ENCODE measurements around the genes SMAD6 and CLN6.

DNA sequence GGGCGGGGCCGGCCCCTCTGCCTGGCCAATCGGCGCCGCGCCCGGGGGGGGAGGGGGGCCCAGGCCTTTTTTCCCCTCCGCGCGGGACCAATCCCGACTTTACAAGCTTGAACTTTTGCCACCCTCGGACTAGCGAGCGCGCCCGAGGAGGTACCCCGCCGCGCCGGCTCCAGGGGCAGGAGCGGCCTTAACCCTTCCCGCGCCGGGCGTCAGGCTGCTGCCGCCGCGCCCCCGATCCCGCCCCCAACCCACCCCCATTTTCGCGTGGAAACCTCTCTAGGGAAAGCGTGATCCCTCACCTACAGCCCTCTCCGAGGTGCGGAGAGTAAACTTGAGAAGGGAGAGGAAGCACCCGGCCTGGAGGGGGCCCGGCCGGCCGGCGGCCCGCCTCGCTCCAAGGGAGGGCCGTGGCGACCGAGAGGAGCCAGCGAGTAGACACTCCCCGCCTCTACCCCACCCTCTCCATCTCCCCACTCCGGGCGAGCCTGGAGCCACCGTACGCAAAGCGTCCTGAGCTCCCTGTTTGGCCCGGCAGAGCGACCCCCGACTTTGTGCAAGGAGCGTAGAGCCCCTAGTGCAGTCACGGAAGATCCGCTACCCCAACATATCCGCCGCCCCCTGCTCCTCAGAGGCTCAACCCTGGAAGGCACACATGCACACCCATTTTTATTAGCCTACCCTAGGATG is 765 bp upstream of the SMAD6 start:
- RAMPAGE, long total RNA: no peak
- RRBS, 2 experiments: under 1 to 2% methylated on average over 9 to 19 of the region's 60 CpGs
CAGE:
- cytosol, long polyA minus RNA: no peak
- cytosol, long polyA plus RNA: no peak
- long polyA plus RNA: no peak
- nucleolus, long total RNA: no peak
- nucleus, long polyA plus RNA: no peak
- nucleus, long total RNA: no peak

GRCh38 chr15:66701815-66702664 is at the start of gene SMAD6:
SMAD6 (plus strand) TSS chr15:66702236.
- RAMPAGE, long total RNA: no peak
- RRBS, 2 experiments: under 1 to 2% methylated on average over 8 to 13 of the region's 75 CpGs
CAGE:
- cytosol, long polyA minus RNA: no peak
- cytosol, long polyA plus RNA: no peak
- long polyA plus RNA: no peak
- nucleolus, long total RNA: no peak
- nucleus, long polyA plus RNA: no peak
- nucleus, long total RNA: no peak

- RAMPAGE, long total RNA: no peak
- RRBS, 2 experiments: 4 to 11% methylated on average over 2 of the region's 30 CpGs
CAGE:
- cytosol, long polyA minus RNA: no peak
- cytosol, long polyA plus RNA: no peak
- long polyA plus RNA: no peak
- nucleolus, long total RNA: no peak
- nucleus, long polyA plus RNA: no peak
- nucleus, long total RNA: no peak
Measured at GRCh38 chr15:66850896-66851645, 149.0 kb downstream of the SMAD6 start.

DNA sequence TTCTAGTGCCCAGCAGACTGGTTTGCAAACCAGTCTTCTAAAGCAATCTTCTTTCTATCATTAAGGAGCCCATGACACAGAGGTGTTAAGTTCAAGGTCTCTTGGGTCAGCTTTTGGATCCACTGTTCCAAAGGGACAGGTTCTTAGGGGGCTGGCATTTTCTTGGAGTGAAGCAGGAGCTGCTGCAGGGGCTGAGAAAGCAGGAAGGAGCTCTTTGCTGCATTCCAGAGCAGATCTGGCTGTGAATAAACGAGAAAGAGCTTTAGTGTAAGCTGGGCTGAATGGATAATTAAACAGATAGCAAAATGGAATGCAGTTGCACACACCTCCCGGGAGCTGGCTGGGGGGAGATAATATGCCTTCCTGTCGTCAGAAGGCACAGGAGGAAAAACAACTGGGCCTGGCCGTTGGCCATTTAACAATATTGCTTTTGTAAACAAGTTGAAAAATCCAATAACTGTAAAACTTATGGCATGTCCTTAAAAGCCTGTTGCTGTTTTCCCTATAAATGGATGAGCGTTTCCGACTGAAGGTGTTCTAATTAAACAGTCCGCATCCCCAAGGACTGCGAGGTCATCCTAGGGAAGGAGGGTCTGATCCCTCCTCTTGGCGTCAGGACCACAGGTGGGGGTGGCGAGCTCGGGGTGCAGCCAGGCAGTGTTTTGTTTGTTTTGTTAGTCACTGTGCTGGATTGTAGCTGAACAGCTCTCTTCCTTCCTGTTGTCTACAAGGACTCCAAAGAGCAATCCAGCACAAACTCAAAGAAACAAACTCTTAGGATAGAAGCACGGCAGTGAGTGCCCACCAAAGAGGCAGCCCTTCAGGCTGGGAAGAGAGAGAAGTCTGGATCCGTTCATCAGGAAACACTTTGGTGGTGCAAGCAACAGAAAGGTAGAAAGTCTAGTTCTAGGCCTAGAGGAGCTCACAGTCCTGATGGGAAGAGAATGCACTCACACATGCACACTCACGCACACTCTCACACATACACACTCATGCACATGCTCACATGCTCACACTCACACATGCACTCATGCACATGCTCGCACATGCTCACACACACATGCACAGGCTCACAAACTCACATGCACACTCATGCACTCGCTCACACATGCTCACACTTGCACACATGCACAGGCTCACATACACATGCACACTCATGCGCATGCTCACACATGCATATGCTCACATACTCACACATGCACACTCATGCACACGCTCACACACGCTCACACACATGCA is 133.4 kb upstream of the SMAD3 start:
- RAMPAGE, long total RNA: no peak
- RRBS, 2 experiments: no CpG with 5 or more reads among the region's 19 CpGs
CAGE:
- cytosol, long polyA minus RNA: no peak
- cytosol, long polyA plus RNA: no peak
- long polyA plus RNA: no peak
- nucleolus, long total RNA: no peak
- nucleus, long polyA plus RNA: no peak
- nucleus, long total RNA: no peak

DNA sequence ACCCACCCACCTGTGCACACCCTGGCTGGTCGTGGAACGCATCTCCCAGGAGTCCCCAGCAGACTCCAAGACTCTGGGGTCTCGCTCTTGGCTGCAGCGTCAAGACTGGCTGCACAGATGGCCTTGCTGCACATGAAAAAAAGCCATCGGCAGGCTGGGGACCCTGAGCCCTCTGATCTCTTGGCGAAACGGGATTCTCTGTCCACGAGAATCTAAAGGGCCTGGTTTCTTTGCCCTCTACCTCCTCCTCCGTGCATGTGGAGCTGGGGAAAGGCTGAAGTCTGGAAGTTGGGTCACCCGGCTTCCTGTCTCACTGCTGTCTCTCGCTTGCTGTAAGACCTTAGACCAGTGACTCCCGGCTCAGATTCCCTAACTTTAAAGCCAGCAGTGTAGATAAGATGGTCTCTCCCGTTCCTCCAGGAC is 31.5 kb upstream of the SMAD3 start:
- RAMPAGE, long total RNA: no peak
- RRBS, 2 experiments: no CpG with 5 or more reads among the region's 13 CpGs
CAGE:
- cytosol, long polyA minus RNA: no peak
- cytosol, long polyA plus RNA: no peak
- long polyA plus RNA: no peak
- nucleolus, long total RNA: no peak
- nucleus, long polyA plus RNA: no peak
- nucleus, long total RNA: no peak

DNA sequence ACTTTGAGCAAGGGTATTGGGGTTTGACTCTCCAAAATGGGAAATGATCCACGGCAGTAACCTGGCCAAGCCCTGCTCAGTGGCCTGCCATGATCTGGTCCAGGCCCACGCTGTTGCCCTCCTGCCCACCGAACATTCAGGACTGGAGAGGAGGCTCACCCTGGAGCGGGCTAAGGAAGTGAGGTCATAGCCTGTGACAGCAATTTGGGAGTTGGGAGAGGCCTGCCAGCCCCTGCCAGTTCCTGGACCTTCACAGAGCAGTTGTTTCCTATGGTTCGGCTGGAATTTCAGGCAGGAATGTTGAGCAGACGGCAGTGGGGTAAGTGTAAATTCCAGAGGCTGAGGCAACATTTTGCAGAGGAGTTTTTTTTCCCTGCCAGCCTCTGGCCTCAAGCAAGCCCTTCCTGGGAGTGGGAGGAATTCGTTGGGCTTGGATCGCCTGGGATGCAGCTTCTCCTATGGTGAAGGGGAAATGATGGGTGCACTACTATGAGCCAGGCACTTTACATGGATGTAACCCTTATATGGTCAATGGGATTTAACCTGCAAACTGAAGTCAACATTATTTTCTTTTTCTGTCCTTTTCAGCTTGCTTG is 21.1 kb upstream of the SMAD3 start:
- RAMPAGE, long total RNA: no peak
- RRBS, 2 experiments: no CpG with 5 or more reads among the region's 8 CpGs
CAGE:
- cytosol, long polyA minus RNA: no peak
- cytosol, long polyA plus RNA: no peak
- long polyA plus RNA: no peak
- nucleolus, long total RNA: no peak
- nucleus, long polyA plus RNA: no peak
- nucleus, long total RNA: no peak

DNA sequence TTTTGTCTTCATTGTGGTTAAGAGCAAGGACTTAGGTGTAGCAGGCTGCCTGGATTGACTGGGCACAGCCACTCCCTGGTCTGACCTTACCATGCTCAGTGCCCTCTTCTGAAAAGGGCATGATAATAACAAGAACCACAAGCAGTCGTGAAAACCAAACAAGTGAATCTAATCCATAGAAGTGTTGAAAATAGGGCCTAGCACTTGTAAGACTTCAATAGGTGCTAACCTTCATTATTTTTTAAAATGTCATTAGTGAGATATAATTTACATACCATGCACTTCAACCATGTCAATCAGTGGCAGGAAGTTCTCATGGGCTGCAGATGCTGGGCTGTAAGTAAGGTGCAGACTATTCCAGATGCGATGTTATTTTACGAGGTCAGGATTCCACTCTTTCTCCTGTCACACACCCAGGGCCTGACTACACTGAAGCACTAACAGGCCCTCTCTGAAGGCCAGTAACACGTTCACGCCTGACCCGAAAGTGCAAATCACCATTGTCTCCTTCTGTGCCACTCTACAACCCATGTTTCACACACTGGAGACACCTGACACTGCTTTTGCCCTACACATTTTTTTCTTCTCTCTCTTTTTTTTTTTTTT is 9.2 kb upstream of the SMAD3 start:
- RAMPAGE, long total RNA: no peak
- RRBS, 2 experiments: no CpG with 5 or more reads among the region's 6 CpGs
CAGE:
- cytosol, long polyA minus RNA: no peak
- cytosol, long polyA plus RNA: no peak
- long polyA plus RNA: no peak
- nucleolus, long total RNA: no peak
- nucleus, long polyA plus RNA: no peak
- nucleus, long total RNA: no peak

GRCh38 chr15:67093320-67094334 is 28.2 kb downstream of the SMAD3 start:
- RAMPAGE, long total RNA: no peak
- RRBS, 2 experiments: no CpG with 5 or more reads among the region's 20 CpGs
CAGE:
- cytosol, long polyA minus RNA: no peak
- cytosol, long polyA plus RNA: no peak
- long polyA plus RNA: no peak
- nucleolus, long total RNA: no peak
- nucleus, long polyA plus RNA: no peak
- nucleus, long total RNA: no peak

- RAMPAGE, long total RNA: no peak
- RRBS, 2 experiments: no CpG with 5 or more reads among the region's 9 CpGs
CAGE:
- cytosol, long polyA minus RNA: no peak
- cytosol, long polyA plus RNA: no peak
- long polyA plus RNA: no peak
- nucleolus, long total RNA: no peak
- nucleus, long polyA plus RNA: no peak
- nucleus, long total RNA: no peak
Measured at GRCh38 chr15:67101760-67102454, 36.5 kb downstream of the SMAD3 start.

DNA sequence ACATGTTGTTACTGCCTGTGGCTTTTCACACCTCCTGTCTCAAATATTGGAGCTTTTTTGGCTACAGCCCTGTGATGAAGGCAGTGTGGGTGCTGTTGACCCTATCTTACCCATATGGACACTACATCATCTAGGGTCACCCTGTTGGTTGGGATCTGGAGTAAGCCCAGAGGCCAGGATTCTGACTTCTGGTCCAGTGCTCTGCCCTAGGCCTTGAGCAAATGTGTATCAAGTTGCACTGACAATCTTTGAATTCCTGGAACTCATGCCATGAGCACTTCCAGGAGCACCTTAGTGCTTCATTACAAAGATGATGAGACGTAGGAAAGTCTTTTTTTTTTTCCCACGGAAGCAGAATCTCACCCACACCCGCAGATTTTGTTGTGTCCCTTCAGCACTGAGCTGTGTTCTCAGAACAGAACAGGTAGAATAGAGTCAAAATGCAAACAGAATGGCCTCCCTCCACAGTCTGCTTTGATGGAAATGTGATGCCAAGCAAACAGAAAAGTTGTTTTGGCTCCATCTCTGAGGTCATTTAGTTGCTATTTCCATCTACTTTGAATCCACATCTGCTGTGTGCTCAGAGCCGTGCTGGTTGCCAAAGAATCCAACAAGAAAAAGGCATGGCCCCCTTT is 49.6 kb downstream of the SMAD3 start:
- RAMPAGE, long total RNA: no peak
- RRBS, 2 experiments: no CpG with 5 or more reads among the region's 4 CpGs
CAGE:
- cytosol, long polyA minus RNA: no peak
- cytosol, long polyA plus RNA: no peak
- long polyA plus RNA: no peak
- nucleolus, long total RNA: no peak
- nucleus, long polyA plus RNA: no peak
- nucleus, long total RNA: no peak

DNA sequence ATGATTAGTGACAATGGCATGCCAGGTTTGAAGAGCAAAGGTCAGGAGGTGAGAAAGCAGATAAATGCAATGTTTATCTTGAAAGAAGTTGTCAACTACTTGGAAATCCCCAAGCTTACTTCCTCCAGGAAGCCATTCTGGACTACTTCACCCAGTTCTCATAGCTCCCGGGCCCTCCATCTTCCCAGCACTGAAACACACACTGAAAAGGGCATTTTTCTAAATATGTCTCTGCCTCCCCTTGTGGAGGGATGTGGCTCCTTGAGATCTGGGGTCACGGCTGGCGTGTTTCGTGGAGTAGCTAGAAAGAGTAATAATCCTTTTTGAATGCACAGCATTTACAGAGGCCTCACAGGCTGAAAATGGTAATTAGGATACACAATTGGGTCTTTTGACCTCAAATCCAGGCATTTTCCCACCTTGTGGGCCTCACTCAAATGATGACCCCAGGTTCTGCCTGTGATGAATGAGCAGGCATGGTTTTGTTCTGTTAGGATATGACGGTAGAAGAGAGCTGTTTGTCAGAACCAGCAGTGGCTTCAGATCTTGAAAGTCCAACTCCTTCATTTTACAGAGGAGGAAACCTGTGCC is 51.6 kb downstream of the SMAD3 start:
- RAMPAGE, long total RNA: no peak
- RRBS, 2 experiments: no CpG with 5 or more reads among the region's 5 CpGs
CAGE:
- cytosol, long polyA minus RNA: no peak
- cytosol, long polyA plus RNA: no peak
- long polyA plus RNA: no peak
- nucleolus, long total RNA: no peak
- nucleus, long polyA plus RNA: no peak
- nucleus, long total RNA: no peak

GRCh38 chr15:67792389-67792784 is 32.9 kb upstream of the SKOR1 start:
- RAMPAGE, long total RNA: no peak
- RRBS, 2 experiments: no CpG with 5 or more reads among the region's 4 CpGs
CAGE:
- cytosol, long polyA minus RNA: no peak
- cytosol, long polyA plus RNA: no peak
- long polyA plus RNA: no peak
- nucleolus, long total RNA: no peak
- nucleus, long polyA plus RNA: no peak
- nucleus, long total RNA: no peak

DNA sequence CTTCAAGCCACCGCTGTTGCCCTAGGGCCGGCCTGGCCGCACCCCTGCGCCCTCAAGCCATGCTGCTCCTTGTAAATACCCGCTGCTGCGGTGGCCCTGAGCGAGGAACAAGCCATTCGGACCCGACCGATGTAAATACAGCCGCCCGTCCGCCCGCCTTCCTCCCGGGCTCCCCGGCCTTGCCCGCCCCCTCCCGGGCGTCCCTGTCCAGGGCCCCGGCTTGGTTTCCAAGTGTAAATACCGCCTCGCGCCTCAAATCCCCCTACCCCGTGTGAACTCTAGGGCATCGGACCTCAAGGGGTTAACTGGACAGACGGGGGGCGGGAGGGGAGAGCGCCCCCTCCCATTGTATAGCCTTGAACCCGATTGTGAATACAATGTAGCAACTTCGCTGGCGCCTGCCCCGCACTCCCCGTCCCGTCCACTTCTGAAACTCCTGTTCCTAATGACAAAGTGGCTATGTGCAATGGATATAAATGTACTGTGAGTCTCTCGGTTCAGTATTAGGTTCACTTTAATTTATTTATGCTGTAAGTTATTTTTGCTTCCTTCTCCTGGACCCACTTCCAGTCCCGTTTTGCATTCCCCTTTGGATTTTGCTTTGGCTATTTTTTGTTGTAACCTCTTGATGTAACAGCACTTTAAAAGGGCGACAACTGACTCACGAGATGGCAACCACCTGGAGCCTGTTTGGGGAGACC is 8.7 kb downstream of the SKOR1 start:
- RAMPAGE, long total RNA: no peak
- RRBS, 2 experiments: no CpG with 5 or more reads among the region's 38 CpGs
CAGE:
- cytosol, long polyA minus RNA: no peak
- cytosol, long polyA plus RNA: no peak
- long polyA plus RNA: no peak
- nucleolus, long total RNA: no peak
- nucleus, long polyA plus RNA: no peak
- nucleus, long total RNA: no peak

- RAMPAGE, long total RNA: start-site peak on the plus strand at chr15:67851405-67851477, 16 and 23 reads in 2 replicates
- RRBS, 2 experiments: no CpG with 5 or more reads among the region's 3 CpGs
CAGE:
- cytosol, long polyA minus RNA: no peak
- cytosol, long polyA plus RNA: no peak
- long polyA plus RNA: no peak
- nucleolus, long total RNA: no peak
- nucleus, long polyA plus RNA: no peak
- nucleus, long total RNA: no peak
Measured at GRCh38 chr15:67851307-67851738, 26.0 kb downstream of the SKOR1 start.

DNA sequence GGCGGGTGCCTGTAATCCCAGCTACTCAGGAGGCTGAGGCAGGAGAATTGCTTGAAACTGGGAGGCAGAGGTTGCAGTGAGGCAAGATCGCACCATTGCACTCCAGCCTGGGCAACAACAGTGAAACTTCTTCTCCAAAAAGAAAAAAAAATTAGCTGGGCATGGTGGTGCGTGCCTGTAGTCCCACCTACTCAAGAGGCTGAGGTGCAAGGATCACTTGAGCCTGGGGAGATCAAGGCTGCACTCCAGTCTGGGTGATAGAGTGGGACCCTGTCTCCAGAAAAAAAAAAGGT is 56.3 kb downstream of the PIAS1 start:
- RAMPAGE, long total RNA: no peak
- RRBS, 2 experiments: no CpG with 5 or more reads among the region's 3 CpGs
CAGE:
- cytosol, long polyA minus RNA: no peak
- cytosol, long polyA plus RNA: no peak
- long polyA plus RNA: no peak
- nucleolus, long total RNA: no peak
- nucleus, long polyA plus RNA: no peak
- nucleus, long total RNA: no peak

DNA sequence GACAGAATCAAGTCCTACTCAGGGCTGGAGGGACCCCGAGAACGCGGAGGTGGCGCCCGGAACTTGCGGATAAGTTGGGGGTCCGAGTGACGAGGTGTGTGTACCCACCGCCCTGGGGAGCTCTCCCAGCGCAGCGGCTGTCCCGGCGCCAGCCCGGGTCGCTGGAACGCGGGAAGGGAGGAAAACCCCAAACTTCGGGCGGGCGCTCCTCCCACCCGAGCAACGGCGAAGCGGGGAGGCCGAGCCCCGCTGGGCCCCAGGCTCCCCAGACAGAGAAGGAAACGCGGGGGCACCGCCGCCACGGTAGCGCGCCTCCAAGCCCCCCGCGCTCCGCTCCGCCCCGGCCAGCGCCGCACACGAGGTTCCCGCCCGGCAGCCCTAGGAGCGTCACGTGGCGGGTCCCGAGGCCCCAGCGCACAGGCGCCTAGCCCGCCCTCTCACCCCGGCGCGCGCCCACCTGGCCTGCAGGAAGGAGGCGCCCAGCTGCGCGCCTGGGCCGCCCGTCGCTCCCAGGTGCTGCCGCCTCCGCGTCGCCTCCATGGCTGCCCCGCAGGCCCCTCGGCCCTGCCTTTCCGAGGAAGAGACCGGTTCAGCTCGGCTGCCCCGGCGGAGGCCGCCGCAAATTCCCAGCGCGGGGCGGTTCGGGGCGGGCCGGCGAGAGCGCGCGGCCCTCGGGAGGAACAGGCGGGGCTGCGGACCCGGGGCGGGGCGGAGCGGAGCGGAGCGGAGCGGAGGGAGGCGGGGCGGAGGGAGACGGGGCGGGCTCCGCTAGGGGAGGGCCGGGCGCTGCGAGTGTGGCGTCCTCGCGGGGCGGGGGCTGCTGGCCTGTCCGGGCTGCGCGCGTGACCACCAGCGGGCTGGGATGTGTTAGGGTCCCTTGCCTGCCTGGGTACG is at the start of gene CLN6:
TSS of gene CLN6 (minus strand) at position 684 of the 894 bp plus-strand sequence.
- RAMPAGE, long total RNA: no peak
- RRBS, 2 experiments: 1 to 2% methylated on average over 45 to 51 of the region's 111 CpGs
CAGE:
- cytosol, long polyA minus RNA: start-site peak on the minus strand centred at position 689 of the sequence, 8 bp wide, 10 reads
- cytosol, long polyA plus RNA: no peak
- long polyA plus RNA: start-site peak on the minus strand centred at position 630 of the sequence, 140 bp wide, 61 and 18 reads in 2 replicates
- nucleolus, long total RNA: no peak
- nucleus, long polyA plus RNA: no peak
- nucleus, long total RNA: no peak

DNA sequence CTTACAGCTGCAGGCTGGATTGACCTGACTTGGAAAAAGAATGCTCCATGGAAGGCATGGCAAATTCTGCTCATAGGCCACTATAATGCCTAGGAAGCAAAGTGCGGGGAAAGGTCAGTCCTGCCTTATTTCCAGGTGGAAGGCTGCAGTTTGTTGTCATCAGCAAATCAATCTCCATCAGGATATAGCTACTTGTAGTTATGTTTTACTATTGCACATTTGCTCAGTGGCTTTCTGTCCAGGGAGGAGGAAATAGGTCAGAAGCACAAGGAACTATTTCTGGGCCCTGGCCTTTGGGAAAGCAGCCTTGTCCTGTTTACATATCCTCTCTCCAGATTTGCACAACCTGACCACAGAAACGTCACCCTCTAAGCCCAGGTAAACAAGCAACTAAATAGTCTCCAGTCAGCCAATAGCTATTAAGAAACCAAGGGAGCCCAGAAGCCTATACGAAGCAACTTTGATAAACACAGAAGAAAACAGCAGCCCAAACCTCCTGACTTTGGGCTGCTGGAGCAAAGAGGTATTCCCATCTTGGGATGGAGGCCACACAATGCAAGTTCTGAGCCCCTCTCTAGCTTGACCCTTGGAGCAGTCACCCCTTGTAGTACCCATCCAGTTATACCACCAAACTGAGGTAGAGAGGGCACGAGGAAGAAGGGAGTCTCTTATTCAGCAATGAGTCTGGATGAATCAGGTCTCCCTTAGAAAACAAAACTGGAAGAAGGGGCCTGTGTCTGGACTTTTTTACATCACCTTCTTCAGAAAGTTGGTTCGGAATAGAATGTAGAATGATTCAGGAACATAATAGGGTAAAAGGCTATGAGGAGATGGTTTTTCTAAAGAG is 2.3 kb upstream of the FEM1B start:
- RAMPAGE, long total RNA: no peak
- RRBS, 2 experiments: no CpG with 5 or more reads among the region's 5 CpGs
CAGE:
- cytosol, long polyA minus RNA: no peak
- cytosol, long polyA plus RNA: no peak
- long polyA plus RNA: no peak
- nucleolus, long total RNA: no peak
- nucleus, long polyA plus RNA: no peak
- nucleus, long total RNA: no peak

GRCh38 chr15:68279740-68280807 is 2.5 kb downstream of the FEM1B start:
- RAMPAGE, long total RNA: no peak
- RRBS, 2 experiments: no CpG with 5 or more reads among the region's 11 CpGs
CAGE:
- cytosol, long polyA minus RNA: no peak
- cytosol, long polyA plus RNA: no peak
- long polyA plus RNA: no peak
- nucleolus, long total RNA: no peak
- nucleus, long polyA plus RNA: no peak
- nucleus, long total RNA: no peak

- RAMPAGE, long total RNA: no peak
- RRBS, 2 experiments: no CpG with 5 or more reads among the region's 18 CpGs
CAGE:
- cytosol, long polyA minus RNA: start-site peak on the plus strand at chr15:68290210-68290235, 14 reads; start-site peak on the plus strand at chr15:68290318-68290328, 21 reads
- cytosol, long polyA plus RNA: no peak
- long polyA plus RNA: no peak
- nucleolus, long total RNA: no peak
- nucleus, long polyA plus RNA: no peak
- nucleus, long total RNA: no peak
Measured at GRCh38 chr15:68289443-68290484, 12.2 kb downstream of the FEM1B start.

Data from GM12878 (cell line).